Metanephros (tissue), 2 donors: ENCODE measurements around the genes SERTM1 and CSNK1A1L.

- RAMPAGE, long total RNA: no peak
These were observed 69.9 kb upstream of the STARD13 start for GRCh38 chr13:33355440-33355889.

GRCh38 chr13:33447308-33447783, 161.8 kb upstream of the STARD13 start:
- RAMPAGE, long total RNA: no peak

DNA sequence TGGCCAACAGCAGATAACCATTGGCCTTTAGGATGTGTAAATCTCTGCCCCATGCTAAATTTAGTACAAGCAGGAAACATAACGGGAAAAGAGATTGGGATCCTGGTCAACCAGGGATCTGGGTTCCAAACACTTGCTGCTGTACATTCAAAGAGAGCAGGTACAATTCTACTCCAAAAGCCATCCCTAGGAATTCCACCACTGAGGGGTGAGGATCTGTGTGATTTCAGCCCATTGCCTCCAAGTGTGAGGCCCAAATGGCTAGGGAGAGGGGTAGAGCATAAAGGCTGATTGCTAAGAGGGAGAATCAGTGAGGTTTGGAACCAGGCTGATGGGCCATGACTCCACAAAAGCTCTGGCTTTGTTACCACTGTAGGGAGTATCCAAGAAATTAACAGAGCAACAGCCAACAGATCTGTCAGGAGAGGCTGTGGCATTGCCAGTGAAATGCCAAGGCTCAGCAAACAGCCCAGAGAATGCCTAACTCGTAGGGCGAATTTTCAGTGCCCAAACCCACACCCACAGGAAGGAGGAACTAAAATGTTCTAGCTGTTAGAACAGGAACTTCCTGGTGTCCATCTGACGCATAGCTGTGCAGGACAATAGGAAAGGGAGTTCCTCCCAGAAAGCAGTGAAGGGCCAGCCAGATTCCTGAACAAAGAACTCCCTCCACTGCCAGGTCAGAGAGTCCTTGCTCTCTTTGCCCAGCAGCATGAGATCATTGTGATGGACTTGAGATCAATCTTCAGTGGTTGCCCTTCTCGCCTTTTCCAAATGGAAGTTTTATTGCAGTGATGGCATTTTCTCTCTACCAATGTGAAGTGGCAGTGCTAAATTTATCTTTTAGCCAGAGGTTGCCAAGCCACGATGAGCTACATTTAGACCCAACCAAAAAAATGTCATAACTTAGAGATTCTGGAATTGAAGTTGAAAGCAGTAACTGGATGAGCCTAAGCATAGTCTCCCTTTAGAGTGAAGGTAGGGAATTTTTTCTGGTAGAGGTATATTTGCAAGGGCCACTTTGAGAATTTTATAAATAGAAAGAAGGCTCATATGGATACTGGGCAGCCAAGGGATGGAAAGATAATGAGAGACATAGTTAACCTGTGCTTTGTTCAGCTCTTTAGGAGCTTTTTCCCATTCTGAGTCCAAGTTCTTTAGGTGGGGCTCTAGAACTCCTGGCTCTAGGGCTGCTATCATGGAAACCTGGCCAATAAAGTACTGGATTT, 224.2 kb upstream of the STARD13 start:
- RAMPAGE, long total RNA: no peak

GRCh38 chr13:33543487-33543930, 258.0 kb upstream of the STARD13 start:
- RAMPAGE, long total RNA: no peak

DNA sequence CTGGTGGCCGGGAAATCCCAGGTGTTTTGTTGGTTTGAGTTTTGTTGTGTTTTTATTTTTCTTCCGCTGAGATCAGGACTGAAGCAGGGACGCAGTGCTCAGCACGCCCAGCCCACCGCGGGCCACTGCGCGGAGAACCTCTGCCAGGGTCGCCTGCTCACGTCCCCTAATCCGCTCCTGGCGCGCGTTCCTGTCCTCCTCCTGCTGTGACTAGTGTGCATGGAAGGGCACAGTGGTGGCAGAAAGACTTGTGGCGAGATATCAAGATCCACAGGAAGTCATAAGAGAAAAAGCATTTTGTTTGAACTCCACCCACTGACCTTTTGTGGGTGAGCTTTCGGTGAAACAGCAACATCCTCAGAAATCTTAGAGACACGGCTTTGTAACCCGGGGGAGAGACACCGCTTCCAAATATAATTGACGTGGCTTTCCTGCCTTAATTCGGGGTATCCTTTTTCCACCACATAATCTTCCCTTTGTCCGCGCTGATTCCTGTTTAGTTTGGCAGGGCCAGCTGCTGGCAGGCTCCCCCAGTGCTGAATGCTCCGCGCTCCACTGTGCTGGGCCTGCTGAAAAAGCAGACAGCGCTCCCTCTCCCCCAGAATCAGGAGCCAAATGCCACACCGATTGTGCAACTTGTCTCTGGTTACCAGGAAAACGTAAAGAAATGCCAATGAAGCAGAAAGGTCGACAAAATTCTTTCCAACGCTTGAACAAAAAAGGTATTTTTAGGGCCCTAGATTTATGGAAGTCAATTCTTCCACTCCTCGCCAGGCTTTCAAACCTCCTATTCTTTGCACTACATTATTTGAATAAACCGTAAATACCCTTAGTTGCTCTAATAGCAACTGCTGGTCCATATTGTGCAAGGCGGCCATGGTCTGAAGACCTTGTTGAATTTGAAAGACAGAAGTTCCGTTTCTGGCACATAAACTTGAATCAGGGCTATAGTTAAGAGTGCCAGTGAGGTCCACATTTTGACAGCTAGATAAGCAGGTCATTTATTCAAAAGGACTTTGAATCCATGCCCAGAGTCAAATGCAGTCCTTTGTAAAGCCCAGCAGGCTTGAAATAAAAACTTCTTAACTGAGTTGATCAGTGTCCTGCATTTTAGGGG, 206.9 kb upstream of the RFC3 start:
- RAMPAGE, long total RNA: no peak

- RAMPAGE, long total RNA: no peak
These were observed 173.4 kb upstream of the RFC3 start for GRCh38 chr13:33644558-33644951.

DNA sequence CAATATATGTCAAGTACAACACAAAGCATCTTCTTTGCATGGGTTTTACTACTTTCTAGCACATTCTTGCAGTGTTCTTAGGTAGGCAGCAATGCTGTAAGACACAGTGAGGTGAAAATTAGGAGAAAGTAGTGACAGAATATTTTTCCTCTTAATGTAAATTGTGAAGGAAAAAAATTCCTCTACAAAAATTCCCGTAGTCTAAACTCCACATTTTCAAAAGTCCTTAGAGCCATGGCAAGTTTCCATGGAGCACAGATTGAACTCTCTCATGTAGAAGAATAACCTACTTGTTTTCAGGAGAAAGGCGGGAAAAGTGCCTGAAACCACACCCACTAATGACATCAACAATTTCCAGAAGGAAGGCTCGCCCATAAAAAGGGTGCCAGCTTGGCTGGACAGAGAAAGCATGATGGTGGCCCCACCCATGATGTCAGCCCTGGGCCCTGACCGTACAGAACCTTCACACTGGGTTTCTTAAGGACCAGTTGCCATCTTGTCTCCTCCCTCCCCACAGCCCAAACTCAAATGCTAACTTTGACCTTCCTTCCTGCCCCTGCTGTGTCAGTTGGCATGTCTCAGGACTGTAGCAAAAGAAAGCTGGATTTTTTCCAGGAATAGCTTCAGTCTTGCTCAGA, 89.8 kb upstream of the RFC3 start:
- RAMPAGE, long total RNA: no peak

DNA sequence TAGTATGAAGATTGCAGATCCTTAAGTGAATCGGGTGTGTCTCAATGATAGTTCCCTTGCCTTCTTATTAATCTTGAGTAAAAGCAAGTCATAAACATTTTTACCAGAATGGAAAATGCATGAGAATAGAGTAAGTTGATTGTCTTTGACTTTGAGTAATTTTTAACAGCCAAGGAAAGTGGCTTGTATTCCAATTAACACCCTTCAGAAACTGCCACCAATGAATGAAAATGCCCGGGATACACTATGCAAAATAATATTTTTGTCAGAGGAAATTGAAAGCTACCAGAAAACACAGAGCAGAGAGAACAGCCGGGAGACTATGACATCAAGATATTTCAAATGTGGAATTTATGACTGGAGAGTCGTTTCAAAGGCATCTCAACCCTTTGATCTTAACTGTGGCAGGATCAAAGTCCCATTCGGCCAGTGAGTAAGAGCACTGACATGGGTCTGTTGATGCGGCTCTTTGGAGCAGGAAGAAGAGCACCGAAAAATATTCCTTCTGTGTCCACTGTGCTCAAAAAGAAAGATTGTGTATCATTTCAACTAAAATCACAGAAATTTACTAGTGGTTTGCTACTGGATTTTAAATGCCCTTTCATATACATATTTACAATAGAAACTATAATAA, 201.8 kb downstream of the RFC3 start:
- RAMPAGE, long total RNA: no peak

DNA sequence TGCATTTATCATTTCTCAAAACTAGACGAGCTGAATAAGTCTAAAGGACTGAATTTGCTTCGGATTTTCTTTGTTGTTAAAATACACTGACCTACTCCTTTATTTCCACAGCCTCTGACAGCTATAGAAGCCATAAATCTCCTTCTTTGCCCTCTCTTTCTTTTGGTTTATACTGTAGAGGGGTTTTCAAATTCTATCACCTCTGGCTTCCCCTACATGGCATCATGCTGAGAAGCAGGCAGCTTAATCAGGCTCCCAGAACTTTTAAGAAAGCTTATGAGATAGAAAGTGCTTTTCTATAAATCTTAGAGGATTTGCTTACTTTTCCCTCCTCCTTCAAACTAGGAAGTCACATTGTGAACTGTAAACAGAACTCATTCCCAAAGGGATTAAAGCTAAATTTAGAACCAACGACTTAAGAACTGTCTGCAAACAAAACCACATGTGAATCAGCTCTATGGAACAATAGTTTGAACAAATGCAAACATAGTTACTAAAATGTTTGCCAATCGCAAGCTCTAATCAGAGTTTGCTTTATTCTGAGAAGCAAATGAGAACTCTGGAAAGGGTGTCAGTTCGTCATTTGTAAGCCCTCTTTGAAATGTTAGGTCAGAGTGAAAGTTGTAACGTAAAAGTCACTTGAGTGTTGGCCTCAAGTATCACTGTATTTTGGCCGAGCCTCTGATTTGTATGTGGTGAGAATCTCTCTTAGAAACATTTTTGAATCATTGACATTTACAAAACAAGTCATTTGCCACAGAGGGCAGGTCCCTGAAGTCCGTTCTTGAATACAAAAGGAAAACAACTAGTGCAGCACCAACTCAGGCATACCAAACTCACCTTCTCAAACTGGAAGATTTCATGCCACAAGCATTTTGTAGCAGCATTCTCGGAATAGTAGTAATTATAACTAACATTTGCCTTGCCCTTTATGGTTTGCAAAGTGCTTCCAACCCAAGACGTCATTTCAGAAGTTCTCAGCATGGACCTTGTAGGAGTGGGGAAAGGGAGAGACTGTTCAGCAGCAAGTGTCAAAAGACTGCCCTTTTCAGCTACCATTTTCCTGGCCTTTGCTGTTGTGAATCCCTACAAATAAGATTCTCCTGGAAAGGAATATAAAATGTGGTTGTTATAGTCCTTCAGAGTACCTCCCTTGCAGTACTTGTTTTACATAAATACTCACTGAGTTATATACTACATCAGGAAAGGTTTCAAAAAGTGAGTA, 344.3 kb downstream of the RFC3 start:
- RAMPAGE, long total RNA: no peak

DNA sequence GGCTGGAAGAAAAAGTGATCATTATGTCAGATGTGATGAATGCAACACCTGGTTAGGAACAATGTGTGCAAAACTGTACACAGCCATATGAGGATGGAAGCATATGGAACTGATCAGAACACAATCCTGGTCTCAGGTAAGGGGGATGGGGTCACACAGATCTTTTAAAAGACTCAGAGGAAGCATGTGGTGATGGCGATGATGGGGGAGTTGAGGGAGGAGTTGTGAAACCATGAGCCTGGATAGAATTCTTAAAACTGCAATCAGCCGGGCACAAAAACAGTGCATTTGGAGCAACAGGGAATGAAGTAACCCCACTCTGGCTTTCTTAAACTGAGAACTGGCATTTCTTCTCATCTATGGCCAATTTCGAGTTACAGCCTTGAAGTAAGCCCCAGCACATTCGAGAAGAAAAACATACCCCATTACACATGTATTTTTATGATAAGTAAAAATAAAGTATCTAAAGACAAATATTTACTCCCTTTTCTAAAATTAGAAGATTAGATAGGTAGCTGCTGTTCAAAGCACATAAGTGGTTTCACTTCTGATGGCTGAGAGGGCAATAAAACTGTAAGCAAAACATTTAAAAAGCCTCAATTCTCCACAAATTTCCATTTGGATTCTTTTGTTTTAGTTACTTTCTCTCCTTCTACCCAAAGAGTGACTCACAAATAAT, 70.1 kb downstream of the DCLK1 start:
- RAMPAGE, long total RNA: no peak

DNA sequence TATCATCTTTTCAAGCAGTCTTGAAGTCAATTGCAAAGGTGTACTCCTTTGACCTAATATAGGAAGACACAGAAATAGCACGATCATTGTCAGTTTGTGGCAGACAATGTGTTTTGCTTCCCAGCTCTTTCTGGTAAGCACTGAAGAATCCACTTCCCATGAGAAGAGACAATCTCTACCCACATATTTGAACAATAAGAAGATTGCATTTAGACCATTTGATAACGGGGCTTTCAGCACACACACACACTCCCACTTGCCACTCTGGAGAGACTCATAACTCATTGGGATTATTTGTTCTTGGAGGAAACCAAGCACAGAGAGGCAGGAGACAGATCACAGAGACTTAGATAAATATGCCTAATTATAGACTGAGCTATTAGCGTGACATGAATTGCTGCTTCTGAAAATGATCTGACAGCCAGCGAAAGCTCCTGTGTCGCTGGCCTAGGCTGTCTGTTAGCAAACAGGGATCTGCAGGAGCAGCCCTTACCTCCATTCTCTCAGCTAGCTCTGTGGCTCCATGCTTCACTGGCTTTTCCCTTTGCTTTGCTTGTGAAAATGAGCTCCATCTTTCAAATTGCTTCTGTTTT, 111.3 kb downstream of the CCNA1 start:
- RAMPAGE, long total RNA: no peak

DNA sequence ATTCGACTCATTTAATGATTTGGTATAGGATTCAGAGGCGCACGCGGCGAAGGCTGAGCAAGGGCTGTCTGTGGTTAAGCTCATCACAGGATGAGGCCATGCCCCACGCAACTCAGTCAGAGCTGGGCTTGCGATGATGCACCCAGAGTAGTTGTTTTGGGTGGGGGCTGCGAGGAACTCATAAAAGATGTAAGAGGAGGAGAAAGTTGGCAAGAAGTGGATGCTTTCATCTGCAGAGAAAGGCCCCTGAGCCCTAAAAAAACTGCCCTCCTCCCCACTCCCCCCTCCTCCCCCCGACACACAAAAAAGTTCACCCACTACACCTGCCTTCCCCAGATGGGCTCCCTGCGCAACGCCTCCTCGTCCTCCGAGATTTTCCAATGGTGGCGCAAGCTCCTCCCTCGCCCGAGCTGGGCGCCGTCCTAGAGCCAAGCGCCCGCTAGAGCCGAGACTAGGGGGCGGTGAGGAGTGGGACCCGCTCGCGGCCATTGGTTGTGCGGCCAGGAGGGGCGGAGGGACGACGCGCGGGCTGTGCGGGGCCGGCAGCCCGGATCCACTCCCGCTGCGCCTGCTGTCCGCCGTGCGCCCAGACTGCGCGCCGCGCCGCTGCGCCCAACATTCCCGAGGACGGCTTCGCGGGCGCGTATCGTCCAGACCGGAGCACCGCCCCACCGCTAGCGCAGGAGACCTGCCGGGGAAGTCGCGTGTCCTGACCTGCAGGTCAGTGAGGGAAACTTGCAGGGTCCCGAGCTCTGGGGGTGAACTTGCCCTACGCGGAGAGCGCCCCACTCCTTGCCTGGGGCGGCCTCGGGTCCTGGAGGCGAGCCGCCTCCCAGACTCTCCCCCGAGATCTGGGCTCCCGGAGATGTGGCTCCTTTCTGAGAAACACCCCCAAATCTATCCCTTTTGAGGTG, at the start of gene SERTM1:
SERTM1 (plus strand) TSS at position 556 of the 914 bp plus-strand sequence.
- RAMPAGE, long total RNA: no peak

DNA sequence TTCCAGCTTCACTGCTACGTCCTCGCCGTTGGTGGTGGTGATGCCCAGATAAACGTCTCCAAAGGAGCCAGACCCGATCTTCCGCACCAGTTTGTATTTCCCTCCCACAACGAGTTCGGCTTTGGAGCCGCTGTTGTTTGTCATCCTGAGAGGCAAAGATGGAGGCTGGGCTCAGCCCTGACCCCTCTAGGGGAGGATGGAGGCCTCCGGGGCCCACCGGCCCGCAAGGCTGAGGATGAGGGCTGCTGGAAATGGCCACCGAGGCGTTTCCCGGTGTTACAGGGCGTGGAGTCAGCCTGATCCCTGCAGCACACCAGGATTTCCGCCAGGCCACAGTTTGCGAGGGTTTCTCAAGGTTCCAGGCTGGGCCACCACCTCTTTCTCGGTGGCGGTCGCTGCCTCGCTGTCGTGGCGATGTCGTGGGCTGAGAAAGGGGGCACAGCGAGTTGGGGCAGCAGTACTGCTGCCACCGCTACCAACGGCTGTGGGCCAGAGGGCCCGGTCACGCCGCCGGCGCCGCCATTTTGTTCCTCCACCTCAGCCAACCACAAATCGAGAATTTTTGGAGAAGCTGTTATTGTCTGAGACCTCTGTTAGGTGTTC, at the start of gene CSNK1A1L:
CSNK1A1L (minus strand) TSS at position 552 of the 603 bp plus-strand sequence.
- RAMPAGE, long total RNA: no peak

GRCh38 chr13:37144003-37144233, 38.5 kb upstream of the CSNK1A1L start:
- RAMPAGE, long total RNA: no peak

GRCh38 chr13:37579017-37579571, 19.5 kb downstream of the POSTN start:
- RAMPAGE, long total RNA: no peak

- RAMPAGE, long total RNA: no peak
These were observed 83.1 kb upstream of the POSTN start for GRCh38 chr13:37681526-37682133.

DNA sequence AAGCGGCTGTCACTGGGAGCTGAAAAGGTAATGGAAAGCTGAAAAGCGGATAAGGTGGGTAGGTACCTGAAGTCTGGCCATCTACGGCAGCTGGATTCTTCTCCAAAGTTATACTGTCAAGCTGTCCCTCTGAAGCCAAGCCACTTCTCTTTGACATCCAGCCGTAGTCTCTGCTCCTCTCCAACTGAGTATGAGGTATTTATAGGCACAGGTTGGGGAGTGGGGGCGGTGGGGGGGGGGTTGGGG, 65.2 kb upstream of the TRPC4 start:
- RAMPAGE, long total RNA: no peak

GRCh38 chr13:38362073-38362817, 12.6 kb downstream of the UFM1 start:
- RAMPAGE, long total RNA: no peak

GRCh38 chr13:39027925-39028394, 9.9 kb downstream of the PROSER1 start:
- RAMPAGE, long total RNA: no peak

DNA sequence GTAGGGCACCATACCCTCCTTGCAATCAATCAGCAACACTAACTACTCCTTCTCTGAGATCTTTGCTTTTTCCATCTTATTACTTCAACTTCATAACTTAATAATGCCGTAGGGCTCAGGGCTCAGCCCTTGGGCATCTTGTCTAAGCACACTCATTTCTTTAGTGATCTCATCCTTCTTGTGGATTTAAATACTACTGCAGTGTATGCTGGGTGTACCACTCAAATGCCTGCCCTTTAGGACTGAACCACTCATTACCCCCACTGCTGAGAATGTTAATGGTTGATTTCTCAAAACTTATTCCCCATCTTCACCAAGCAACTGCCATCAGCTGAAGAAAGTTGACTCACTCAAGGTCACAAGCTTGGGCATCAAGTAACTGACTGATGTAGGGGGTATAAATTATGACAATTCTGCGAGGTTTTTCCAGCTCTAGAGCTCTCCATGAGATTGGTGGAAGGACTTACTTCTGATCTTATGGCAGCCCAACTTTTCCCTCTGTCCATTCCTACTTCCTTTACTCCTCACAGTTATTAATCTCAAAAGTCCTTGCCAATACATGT, 173.0 kb downstream of the LHFPL6 start:
- RAMPAGE, long total RNA: no peak